Mesenchymal stem cell of adipose (primary cell): Measurements from ENCODE around the gene BRIX1.

DNA sequence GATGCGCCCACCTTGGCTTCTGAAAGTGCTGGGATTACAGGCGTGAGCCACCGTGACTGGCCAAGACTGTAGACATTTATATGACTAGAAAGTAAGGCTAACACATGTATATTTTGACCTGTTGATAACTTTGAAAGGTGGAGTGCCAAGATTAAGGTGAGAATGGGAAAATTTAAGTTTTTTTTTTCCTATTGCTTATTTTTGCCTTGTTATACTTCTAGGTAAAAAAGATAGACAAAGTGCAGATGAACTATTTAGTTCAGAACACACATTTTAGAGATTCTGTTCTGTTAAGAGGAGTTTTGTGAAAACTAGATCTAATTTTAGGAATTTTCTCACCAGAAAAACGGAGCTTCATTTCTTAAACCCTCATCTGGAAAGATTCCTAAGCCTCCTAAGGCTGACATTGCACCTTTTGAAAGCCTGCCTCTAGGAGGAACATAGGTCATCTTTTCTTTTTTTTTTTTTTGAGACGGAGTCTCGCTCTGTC, 7.9 kb downstream of the SUB1 start:
- CAGE, long polyA plus RNA, result no peak

DNA sequence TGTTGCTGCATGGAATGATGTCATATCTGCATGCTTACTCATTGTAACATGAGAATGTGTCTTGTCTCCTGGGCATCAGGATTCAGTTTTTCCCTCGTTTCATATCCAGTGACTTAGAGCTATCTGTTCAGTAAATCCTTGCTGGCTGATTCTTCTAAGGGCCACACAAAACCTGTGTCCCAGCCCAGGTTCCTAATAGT, 94.9 kb downstream of the NPR3 start:
- CAGE, long polyA plus RNA, result no peak

DNA sequence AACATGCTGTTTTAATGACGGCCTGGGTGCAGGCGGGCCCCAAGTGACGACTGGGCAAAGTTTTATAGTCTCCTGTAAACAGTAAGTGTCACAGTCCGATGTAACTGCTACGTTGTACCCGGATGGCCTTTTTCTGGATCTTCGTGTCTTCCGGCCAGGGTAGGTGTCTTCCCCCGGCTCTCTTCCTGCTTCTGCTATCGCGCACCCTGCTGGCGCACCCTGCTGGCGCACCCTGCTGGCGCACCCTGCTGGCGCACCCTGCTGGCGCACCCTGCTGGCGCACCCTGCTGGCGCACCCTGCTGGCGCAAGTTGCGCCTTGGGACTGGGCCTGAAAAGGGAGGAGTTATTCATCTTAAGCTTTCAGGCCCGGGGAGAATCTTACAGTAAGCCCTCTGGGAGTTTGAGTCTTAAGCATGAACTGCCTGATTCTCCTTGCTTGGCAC, 142.9 kb upstream of the TARS1 start:
- CAGE, long polyA plus RNA, result no peak

GRCh38 chr5:33320869-33321547, 119.8 kb upstream of the TARS1 start:
- CAGE, long polyA plus RNA, result no peak

DNA sequence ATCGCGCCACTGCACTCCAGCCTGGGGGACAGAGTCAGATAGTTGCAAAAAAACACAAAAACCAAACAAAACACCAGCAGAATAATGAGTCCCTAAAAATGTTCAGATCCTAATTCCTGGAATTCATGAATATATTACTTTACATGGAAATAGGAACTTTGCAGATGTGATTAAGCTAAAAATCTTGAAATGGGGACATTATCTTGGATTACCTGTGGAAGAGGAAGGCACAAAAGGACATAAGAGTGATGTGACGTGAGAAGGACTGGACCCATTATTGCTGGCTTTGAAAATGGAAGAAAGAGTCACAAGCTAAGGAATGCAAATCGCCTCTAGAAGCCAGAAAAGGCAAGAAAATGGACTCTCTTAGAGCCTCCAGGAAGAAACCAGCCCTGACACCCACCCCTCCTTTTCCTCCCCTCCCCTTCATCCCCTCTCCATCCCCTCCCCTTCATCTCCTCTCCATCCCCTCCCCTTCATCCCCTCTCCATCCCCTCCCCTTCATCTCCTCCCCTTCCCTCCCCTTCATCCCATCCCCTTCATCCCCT, 39.7 kb downstream of the TARS1 start:
- CAGE, long polyA plus RNA, result no peak

GRCh38 chr5:33849879-33850432, 41.8 kb downstream of the ADAMTS12 start:
- CAGE, long polyA plus RNA, result no peak

- CAGE, long polyA plus RNA, result no peak
Measured at GRCh38 chr5:33989251-33989782, 4.8 kb upstream of the SLC45A2 start.

DNA sequence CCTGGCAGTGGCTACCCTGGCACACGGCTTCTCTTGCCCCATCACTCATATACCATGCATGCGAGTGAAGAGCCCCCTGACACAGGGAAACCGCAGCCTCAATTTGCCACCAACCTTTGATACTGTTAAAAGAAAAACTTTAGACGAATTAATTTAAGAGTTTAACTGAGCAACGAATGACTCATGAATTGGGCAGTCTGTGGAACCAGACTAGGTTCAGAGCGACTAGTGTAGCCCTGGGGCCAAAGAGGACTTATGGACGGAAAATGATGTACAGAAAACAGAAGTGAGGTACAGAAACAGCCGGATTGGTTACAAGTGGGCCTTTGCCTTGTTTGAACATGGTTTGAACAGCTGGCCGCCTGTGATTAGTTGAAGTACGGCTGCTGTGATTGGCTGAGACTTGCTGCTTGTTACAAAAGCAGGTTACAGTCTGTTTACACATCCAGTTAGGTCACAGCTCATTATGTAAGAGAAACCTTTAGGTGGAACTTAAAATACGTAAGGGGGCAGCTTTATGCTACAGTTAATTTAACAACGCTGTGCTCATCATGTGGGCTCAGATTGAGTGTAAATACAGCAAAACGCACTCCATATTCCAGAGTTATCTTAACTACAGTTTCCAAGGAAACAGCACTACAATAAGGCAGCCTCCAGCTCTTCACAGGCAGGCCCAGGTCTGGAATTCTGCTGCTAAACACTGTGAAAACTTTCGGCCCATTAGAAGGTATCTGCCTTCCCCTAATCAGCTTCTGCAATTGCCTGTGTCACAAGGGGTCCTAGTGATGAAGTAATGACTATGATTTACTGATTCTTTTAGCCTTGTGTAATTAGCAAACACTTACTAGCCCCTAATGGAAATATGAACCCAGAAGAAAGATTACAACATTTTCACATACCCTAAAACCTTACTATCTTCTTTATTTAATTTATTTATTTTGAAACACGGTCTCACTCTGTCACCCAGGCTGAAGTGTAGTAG, 6.5 kb downstream of the AMACR start:
- CAGE, long polyA plus RNA, result no peak

DNA sequence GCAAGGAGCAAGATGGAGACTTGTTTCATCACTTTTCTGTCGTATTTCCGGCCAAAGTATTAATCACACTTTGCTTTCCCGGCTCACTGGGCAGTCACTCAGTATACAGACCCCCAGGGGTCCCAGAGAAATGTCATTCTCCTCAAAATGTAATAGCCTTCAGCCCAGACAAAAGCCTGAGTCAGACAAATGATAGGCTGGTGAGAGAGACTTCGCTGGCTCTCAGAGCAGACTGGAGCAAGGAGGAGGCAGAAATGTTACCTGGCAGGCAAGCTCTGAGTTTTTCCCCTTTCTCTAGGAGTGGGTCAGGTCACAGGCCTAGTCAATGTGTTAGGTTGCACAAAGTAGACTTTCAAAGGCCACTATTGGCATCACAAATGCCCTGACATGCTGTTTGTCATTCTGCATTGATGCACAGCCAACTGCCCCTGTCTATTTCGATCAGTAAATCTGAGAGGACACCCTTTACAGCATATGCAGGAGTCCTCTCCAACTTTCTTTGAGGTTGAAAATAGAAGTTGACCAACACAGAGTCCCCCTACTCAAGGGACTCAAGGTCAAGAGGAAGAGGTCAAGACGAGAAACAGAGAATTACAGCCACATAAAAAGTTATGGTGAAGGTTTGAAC, 15.5 kb upstream of the C1QTNF3 start:
- CAGE, long polyA plus RNA, result no peak

GRCh38 chr5:34490232-34490982, 165.7 kb upstream of the RAI14 start:
- CAGE, long polyA plus RNA, result no peak

- CAGE, long polyA plus RNA, result no peak
Measured at GRCh38 chr5:34674254-34674657, 18.1 kb downstream of the RAI14 start.

DNA sequence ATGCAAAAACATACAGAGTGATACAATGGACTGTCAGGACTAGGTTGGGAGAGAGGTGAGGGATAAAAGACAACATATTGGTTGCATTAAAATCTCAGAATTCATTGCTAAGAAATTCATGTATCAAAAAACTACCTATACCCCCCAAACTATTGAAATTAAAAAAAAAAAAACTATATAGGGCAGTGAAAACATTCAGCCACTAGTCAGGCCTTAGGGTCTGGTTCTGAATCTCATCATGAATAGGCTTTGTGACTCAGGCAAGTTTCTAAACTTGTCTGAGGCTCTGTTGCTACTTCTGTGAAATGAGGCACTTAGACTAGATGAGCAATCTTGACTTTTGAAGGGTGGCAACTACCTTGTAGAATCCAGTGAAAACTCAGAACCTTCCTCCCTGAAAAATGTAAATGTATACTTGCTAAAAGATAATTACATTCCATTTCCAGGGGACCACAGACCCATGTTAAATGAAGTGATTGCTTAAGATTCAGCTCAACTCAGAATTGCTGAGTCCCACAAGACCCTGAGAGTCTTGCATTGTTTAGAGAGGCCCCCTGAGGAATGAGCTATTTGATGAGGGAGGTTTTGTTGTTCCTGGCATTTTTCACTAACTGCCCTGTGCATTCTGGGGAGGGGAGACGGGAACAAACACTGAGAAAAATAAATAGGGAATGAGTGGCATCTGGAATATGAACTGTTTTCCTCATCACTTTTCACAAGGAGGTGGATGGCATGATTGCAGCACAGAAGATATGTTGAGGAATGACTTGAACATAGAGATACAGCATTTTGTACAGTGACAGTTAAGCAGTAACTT, 29.5 kb downstream of the RAI14 start:
- CAGE, long polyA plus RNA, result no peak

GRCh38 chr5:34915420-34916283, at the start of gene BRIX1:
TSS of gene BRIX1 (plus strand) at chr5:34915711.
- CAGE, long polyA plus RNA, result no peak

- CAGE, long polyA plus RNA, result no peak
Measured at GRCh38 chr5:35048889-35049298, 1.1 kb upstream of the AGXT2 start.

- CAGE, long polyA plus RNA, result no peak
Measured at GRCh38 chr5:35129786-35130270, 82.1 kb upstream of the AGXT2 start.

DNA sequence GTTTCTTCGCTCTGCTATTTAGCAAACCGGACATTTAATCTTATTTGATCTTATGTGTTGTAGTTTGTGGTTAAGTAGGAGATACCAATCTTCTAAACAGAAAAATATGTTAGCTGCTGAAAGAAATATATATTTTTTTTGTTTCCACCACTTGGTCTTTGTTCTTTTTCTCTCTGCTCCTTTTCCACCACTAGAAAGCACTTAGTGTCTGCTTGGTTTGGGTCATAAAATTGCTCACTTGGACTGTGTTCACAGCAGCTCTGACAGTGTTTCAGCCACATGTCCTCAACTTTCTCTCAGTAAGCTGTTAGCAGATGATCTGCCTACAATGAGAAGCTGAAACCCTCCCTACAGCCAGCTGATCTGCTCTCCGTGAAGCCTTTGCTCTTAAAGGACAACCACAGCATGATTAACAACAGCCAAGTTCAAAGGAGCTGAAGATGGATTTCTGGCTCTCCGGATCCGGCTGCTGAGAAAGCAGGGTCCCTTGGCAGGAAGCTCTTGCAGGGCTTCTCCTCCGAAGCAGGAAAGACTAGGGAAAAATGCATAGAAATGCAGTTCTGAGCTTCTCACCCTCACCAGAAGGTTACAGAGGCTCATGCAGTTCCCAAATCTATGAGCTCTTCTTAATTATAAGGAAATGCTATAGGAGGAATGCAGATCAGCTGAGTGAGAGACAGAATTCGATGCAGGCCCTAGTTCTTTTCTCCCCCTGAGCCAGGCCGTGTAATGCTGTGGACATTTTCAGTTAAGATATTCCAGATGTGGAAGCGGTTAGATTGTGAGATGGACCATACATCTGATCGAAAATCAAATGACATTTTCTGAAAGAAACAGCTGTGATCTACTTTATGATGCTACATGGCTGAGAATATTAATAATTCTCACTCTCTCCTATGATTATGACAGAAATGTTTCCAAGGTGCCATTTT, 31.5 kb downstream of the PRLR start:
- CAGE, long polyA plus RNA, result no peak

DNA sequence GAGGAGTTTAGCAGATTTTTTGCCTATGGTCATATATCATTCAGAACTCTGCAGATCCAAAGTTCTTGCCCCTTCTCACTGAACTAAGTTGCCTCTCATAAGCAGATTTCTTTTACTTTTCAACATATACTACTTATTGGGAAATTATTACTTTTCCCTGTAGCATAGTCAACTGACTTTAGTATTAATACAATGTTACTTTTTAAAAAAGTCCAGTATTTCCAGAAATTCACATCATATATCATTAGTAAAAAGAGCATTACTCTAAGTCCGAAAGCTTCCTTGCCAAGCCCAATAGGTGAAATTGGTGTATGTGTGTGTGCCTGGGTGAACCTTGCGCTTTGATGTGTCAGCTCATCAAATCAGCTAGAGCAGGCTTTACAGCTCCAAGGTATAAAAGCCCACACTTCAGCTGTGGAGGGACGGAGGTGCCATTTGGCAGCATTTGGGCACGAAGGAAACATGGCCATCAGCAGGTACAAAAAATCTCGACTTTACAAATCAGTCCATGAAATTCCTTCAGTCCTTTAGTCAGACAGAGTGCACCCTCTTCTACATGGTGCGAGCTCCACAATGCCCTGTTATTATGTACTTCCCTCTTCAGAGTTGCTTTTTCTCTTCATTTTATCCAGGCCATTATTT, 76.5 kb upstream of the IL7R start:
- CAGE, long polyA plus RNA, result no peak

- CAGE, long polyA plus RNA, result no peak
Measured at GRCh38 chr5:35803100-35803582, 53.5 kb upstream of the IL7R start.

GRCh38 chr5:35826191-35826390, 30.6 kb upstream of the IL7R start:
- CAGE, long polyA plus RNA, result no peak

GRCh38 chr5:35860073-35860517, 3.4 kb downstream of the IL7R start:
- CAGE, long polyA plus RNA, result no peak